Endothelial cell of umbilical vein (primary cell): Measurements from ENCODE around the gene KCNA1.

GRCh38 chr12:3315149-3315537 is 175.9 kb upstream of the PRMT8 start:
- PRO-cap: no peak
CAGE:
- cytosol, long polyA minus RNA: no peak
- cytosol, long polyA plus RNA: no peak
- long polyA plus RNA: no peak
- nucleus, long polyA minus RNA: no peak
- nucleus, long polyA plus RNA: no peak

GRCh38 chr12:3474292-3474702 is 16.7 kb upstream of the PRMT8 start:
- PRO-cap: no peak
CAGE:
- cytosol, long polyA minus RNA: no peak
- cytosol, long polyA plus RNA: no peak
- long polyA plus RNA: no peak
- nucleus, long polyA minus RNA: no peak
- nucleus, long polyA plus RNA: no peak

DNA sequence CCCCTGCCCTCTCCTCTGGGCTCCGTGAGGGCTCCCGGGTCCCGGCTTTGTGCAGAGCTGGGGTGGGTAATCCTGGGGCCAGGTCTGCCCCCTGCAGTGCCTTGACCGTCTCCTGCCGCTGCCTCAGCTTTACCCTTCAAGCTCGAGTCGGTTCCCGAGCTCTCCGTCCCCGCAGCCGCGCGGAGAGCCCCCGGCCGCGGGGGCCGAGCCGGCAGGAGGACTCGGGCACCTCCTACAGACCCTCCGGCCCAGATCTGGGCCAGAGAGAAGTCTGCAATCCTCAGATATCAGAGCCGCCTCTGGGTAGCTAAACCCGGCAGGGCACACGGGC is 996 bp downstream of the PRMT8 start:
- PRO-cap: no peak
CAGE:
- cytosol, long polyA minus RNA: no peak
- cytosol, long polyA plus RNA: no peak
- long polyA plus RNA: no peak
- nucleus, long polyA minus RNA: no peak
- nucleus, long polyA plus RNA: no peak

GRCh38 chr12:3678944-3679484 is 73.9 kb downstream of the CRACR2A start:
- PRO-cap: no peak
CAGE:
- cytosol, long polyA minus RNA: no peak
- cytosol, long polyA plus RNA: no peak
- long polyA plus RNA: no peak
- nucleus, long polyA minus RNA: no peak
- nucleus, long polyA plus RNA: no peak

DNA sequence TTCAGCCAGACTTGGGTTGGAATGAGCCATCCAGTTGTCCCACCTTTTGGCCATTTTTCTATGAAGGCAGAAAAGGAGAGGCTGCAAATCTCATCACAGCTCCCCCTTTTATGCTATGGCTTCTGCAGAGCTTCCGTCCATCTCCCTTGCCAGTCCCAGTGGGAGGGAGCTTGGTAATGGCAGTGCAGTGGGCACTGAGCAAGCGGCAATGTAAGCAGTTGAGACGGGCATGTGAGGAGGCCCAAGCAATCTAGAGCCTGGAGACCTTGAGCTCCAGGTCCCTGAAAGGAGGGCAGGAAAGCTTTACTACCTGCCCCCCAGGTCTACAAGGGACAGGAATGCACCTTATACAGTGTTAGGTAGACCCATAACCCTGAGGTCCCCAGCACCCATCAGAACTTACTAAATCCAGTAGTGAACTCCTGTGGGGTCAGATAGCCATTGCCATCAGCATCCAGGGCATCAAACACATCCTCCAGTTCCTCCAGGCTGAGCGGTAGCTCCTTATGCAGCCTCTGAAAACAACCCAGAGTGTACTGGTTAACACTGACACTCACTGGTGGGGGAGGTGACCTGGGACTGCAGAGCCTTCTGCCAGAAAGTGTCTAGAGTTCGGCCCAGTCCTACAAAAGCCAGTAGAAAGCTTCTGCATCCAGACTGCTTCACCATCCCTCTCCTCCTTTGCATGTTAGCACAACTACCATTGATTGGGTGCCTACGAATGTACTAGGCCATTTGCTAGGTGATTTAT is 72.9 kb downstream of the CRACR2A start:
- PRO-cap: no peak
CAGE:
- cytosol, long polyA minus RNA: no peak
- cytosol, long polyA plus RNA: no peak
- long polyA plus RNA: no peak
- nucleus, long polyA minus RNA: no peak
- nucleus, long polyA plus RNA: no peak

GRCh38 chr12:3728057-3729147 is 24.5 kb downstream of the CRACR2A start:
- PRO-cap: no peak
CAGE:
- cytosol, long polyA minus RNA: no peak
- cytosol, long polyA plus RNA: no peak
- long polyA plus RNA: no peak
- nucleus, long polyA minus RNA: no peak
- nucleus, long polyA plus RNA: no peak

DNA sequence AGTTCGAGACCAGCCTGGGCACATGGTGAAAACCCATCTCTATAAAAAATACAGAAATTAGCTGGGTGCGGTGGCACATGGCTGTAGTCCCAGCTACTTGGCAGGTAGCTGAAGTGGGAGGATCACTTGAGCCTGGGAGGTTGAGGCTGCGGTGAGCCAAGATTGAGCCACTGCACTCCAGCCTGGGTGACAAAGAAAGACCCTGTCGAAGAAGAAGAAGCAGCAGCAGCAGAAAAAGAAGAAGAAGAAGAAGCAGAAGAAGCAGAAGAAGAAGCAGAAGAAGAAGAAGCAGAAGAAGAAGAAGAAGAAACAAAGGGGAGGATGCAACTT is 139.5 kb upstream of the PARP11 start:
- PRO-cap: no peak
CAGE:
- cytosol, long polyA minus RNA: no peak
- cytosol, long polyA plus RNA: no peak
- long polyA plus RNA: no peak
- nucleus, long polyA minus RNA: no peak
- nucleus, long polyA plus RNA: no peak

DNA sequence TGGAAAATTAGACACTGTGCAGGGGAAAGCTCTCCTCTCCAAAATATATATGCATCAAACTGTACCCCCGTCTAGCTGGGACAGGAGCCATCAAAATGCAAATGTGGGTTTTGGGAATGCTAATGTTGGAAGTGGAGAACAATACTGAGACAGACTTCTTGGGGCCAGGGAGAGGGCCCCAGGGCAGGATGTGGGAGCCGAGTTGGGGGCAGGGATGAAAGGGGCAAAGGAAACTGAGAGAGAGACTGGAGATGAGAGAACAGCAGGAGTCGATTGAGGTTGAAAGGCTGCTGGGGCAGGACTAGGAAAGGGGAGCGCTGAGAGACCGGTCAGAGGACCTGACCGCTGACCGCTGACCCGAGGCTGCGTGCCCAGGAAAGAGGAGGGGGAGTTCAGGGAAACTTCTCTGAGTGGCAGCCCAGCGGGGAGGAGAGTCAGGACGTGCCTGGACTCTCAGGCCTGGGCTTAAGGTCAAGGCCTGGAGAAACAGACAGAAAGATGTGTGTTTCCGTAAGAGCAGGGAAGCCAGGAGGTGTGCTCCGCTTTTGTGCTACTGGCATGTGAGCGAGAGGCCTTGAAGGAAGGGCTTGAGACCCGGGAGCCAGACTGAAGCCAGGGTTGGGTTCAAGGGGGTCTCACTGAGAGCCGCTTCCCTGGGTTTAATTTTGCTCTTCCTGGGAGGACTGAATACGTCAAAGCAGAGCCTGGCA is 152.4 kb upstream of the PARP11 start:
- PRO-cap: no peak
CAGE:
- cytosol, long polyA minus RNA: no peak
- cytosol, long polyA plus RNA: no peak
- long polyA plus RNA: no peak
- nucleus, long polyA minus RNA: no peak
- nucleus, long polyA plus RNA: no peak

DNA sequence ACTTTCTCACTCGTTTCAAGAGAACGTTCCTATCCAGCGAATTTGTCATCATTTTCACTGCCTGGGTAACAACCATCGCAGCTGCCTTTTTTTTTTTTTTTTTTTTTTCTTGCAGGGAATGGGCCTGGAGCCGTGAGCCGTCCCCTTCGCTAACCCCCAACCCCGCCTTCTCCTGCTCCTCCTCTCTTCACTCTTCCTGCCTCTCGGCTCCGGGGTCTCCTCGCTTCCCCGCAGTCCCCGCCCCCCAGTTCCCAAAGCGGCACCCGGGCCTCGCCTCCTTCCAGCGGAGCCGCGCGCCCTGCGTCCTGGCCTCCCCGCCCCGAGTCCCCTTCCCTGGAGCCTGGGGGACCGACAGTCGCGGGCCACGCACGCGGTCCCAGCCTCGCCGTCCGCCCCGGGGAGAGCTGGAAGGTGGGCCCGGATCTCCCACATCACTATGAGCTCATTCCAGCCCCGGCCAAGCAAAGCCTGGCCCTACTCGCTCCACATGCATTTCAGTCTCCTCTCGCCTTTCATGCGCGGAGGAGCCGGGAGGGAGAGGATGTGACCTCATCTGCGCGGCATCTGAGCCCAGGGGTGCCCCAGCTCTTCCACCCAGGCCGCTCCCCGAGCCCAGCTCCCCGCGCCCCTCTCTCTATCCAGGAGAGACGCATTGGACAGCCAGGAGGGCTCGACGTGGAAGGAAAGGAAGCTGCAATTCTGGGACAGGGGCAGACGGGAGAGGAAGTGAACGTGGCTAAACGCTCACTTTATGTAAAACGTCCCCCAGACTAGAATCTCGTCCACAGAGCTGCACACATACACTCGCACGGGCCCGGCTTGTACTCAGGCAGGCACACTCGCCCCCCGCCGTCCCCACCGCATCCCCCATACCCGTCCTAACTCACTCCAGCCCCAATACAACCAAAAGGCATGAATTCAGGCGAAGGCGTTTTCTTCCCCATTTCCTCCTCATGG is 108.8 kb upstream of the CCND2 start:
- PRO-cap: bidirectional peak, plus-strand start at position 552 of the sequence, minus-strand start at position 516 of the sequence
CAGE:
- cytosol, long polyA minus RNA: no peak
- cytosol, long polyA plus RNA: no peak
- long polyA plus RNA: no peak
- nucleus, long polyA minus RNA: no peak
- nucleus, long polyA plus RNA: no peak

GRCh38 chr12:4243090-4243497 is 30.5 kb upstream of the CCND2 start:
- PRO-cap: no peak
CAGE:
- cytosol, long polyA minus RNA: no peak
- cytosol, long polyA plus RNA: no peak
- long polyA plus RNA: no peak
- nucleus, long polyA minus RNA: no peak
- nucleus, long polyA plus RNA: no peak

DNA sequence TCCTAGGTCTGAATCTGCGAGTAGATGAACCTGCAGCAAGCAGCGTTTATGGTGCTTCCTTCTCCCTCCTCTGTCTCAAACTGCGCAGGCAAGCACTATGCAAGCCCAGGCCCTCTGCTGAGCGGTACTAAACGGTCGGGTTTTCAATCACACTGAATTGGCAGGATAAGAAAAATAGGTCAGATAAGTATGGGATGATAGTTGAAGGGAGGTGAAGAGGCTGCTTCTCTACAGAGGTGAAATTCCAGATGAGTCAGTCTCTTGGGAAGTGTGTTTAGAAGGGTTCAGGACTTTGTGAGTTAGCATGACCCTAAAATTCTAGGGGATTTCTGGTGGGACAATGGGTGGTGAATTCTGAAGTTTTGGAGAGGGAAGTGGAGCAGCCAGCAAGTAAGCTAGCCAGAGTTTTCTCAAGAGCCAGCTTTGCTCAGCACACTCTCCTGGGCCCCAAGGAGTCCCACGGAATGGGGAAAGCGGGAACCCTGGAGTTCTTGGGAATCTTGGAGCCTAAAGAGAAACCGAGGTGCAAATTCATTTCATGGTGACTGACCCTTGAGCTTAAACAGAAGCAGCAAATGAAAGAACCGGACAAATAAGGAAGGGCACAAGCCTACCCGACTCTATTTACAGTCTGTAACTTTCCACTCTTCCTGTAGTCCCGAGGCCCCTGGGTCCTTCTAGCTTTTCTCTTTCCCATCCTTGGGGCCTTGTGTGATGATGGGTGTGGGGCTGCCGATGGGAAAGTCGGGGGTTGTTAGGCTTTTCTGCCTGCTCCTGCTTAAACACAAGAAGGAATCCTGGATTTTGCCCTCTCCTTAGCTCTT is 18.3 kb upstream of the TIGAR start:
- PRO-cap: no peak
CAGE:
- cytosol, long polyA minus RNA: no peak
- cytosol, long polyA plus RNA: no peak
- long polyA plus RNA: no peak
- nucleus, long polyA minus RNA: no peak
- nucleus, long polyA plus RNA: no peak

DNA sequence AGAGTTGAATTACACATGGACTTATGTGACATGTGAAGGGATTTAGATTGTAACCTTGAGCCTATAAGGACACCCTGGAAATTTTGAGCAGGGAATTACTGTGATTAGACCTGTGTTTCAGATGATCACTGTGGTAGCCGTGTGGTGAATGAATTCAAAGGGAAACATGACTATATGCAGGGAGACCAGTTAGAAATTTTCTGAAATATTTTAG is 16.1 kb upstream of the FGF23 start:
- PRO-cap: no peak
CAGE:
- cytosol, long polyA minus RNA: no peak
- cytosol, long polyA plus RNA: no peak
- long polyA plus RNA: no peak
- nucleus, long polyA minus RNA: no peak
- nucleus, long polyA plus RNA: no peak

DNA sequence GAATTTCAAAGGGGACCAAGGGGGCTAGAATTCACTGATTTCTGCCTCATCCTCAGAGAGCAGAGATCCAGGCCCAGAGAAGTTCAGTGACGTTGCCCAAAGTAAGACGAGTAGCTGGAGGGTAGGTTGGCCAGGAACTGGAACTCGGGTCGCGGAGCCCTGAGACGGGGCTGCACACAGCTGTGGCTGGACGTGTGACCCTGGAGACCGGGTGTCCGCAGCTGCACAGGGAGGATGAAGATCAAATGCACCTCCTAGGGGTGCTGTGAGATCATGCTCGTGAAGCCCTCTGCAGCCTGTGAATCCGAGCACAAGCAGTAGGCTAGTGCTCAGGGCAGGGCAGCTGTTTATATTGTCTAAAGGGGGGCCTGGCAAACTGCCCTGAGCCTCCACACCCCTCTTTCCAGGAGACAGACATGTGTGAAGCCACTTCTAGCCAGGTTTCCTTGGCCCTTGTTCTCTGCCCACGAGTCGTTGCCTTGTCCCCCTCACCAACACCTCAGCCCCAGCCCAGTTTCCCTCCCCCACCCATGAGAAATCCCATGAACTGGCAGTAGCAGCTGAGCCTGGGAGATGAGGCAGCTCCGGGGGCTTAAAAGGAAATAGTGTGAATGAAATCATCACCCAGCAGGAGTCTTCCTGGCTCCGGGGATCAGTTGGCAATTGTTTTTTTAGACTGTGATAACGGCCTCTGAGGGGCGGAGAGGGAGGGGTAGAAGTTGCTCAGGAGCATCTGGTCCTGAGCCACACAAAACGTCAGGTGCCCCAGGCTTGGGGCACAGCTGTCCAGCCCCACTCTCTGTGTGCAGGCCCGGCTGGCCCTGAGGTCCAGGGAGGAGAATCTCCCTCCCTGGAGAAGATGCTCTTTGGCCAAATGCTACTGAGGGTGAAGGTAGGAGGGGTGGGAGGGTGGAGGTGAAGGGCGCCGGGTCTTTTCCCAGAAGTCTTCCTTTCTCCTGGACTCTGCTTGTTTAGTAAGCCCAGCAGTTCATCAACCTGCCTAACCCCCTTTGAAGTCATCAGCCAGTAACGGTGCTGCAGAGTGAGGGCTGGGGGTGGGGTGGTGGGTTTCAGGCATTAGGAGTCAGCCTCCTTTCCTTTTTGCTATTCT is 4.1 kb downstream of the FGF6 start:
- PRO-cap: no peak
CAGE:
- cytosol, long polyA minus RNA: no peak
- cytosol, long polyA plus RNA: no peak
- long polyA plus RNA: no peak
- nucleus, long polyA minus RNA: no peak
- nucleus, long polyA plus RNA: no peak

DNA sequence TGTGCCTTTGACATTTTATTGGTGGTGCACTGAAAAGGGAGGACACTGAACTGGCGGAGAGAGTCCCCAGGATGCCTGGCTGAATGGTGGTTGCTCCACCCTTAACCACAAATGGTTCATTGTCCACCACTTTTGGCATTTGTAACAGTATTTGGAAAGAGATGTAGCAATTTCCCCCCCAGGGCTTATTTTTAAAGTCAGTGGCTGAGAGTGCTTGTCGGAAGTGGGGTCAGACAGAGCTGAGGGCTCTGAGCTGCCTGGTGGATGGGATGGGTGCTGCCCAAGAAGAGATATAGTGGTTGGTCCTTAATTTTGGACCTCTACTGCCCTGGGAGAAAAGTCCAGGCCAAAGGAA is 31.5 kb upstream of the FGF6 start:
- PRO-cap: no peak
CAGE:
- cytosol, long polyA minus RNA: no peak
- cytosol, long polyA plus RNA: no peak
- long polyA plus RNA: no peak
- nucleus, long polyA minus RNA: no peak
- nucleus, long polyA plus RNA: no peak

GRCh38 chr12:4701245-4701924 is 18.8 kb upstream of the GALNT8 start:
- PRO-cap: no peak
CAGE:
- cytosol, long polyA minus RNA: no peak
- cytosol, long polyA plus RNA: no peak
- long polyA plus RNA: no peak
- nucleus, long polyA minus RNA: no peak
- nucleus, long polyA plus RNA: no peak

DNA sequence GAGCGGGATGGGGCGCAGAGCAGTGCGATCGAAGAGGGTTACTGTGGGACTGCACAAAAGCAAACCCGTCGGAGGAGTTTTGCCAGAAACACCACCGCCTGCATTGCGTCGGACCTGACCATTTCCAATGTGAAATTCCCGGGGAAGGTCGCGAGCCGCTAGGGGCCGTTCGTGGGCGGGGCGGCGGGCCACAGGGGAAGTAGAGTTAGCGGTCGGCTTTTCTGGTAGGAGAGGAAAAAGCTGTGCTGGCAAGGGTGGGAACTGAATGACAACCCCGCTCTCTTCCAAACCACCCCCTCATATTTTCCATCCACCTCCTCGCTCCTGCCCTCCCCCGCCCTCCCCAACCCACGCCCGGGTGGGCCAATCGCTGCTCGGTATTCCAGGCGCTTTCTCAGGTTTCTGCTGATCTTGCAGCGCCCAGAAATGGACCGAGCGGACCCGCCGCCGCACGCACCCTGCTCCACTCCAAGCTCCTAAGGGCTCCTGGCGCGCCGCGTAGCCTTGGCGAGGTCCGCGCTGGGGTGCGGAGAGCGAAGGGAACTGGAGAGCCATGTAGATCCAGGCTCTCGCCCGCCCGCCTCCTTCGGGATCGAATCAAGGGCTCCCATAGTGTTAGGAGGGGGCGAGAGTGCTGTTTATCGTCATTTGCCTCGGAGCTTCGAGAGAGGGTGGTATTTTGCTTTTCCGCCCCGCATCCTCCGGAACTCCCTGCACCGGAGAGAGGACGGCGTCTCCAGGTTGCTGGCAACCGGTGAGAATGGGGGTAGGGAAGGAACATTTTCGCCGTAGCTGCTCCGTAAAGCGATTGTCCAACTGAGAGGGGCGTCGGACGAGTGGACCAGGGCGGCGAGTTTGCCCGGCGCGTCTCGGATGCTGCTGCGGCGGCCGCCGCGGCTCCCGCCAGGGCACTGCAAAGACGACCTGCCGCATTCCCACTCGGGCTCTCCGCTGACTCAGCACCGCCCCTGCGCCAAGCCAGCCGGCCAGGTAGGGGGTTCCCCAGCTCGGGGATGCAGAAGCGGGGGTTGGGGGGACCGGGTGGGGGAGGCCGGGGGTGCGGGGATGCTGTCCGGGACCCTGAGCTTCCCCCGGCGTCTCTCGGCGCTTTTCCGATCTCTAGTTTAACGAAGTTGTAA is at the start of gene KCNA1:
Gene KCNA1 (plus strand): TSS at position 423 of the 1,139 bp plus-strand sequence.
- PRO-cap: no peak
CAGE:
- cytosol, long polyA minus RNA: no peak
- cytosol, long polyA plus RNA: no peak
- long polyA plus RNA: no peak
- nucleus, long polyA minus RNA: no peak
- nucleus, long polyA plus RNA: no peak

DNA sequence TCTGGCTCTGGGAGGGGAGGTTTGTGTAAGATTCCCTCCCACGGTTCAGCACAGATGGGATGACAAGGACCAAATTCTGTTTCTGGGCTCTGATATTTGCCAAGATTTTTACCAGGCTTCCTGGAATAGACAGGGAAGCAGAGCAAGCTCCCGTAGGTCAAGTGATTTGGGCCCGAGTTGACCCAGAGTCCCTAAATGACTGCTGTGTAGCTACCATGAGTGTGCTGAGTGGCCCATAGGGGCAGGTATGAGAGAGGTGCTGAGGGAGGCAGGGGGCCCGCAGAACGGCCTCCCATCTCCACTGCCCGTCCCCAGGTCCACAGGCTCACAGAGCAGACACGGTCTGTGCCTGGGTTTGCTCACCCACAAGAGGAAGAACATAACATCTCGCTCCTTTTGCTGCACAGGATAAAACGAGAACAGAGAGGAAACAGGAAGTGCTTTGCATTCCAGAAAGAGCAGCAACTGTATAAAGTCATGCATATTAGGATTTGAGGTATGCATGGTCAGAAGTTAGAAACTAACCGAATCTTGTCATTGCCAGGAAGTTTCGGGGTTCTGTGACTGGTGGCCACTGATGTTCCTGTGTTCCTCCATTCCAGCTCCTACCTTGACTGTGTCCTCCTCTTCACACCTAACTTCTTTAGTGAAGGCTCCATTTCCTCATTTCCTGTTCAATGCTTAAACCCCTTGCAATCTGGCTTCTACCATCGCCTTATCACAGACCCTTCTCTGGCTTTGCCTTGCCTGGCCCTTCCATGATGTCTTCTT is 24.9 kb downstream of the NTF3 start:
- PRO-cap: bidirectional peak, plus-strand start at position 482 of the sequence, minus-strand start at position 347 of the sequence
CAGE:
- cytosol, long polyA minus RNA: no peak
- cytosol, long polyA plus RNA: no peak
- long polyA plus RNA: no peak
- nucleus, long polyA minus RNA: no peak
- nucleus, long polyA plus RNA: no peak

DNA sequence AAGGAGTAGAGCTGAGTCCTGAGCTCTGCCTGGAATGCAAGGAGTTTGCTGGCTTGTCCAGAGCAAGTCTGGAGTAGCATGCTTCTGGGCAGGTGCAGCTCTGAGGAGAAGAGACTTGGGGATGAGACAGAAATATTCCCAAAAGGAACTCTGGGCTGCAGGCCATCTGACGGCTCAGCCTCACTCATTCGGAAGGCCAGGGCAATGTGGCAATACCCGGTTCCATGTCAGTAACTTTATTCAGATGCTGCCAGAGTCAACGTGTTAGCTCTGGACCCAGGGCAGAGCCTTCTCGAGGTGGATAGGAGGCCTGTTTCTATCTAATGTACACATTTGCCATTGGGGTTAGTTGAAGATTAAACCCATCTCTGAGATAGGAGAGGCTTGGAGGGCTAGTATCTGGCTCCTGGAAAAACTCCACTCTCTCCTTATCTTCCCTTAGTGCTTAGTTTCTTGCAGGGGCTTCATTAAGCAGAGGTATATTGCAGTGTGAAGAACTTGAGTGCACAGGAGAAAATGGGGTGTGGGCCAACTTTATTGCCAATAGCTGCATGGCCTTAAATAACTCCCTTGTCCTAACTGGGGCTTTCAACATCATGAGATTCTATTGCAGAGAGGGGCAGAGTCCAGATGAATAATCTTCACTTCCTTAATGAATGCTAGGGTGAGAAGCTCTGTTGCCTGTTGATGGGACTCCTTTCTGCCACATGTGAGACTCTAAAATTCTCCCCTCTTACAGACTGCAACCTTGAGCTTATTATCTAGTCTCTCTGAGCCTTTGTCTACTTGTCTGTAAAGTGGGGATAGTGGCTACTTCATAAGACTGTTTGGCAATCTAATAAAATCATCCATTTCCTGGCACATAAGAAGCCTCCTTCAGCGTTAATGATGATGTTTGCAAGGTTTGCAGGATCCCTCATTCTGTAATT is 65.7 kb downstream of the NTF3 start:
- PRO-cap: no peak
CAGE:
- cytosol, long polyA minus RNA: no peak
- cytosol, long polyA plus RNA: no peak
- long polyA plus RNA: no peak
- nucleus, long polyA minus RNA: no peak
- nucleus, long polyA plus RNA: no peak

- PRO-cap: no peak
CAGE:
- cytosol, long polyA minus RNA: no peak
- cytosol, long polyA plus RNA: no peak
- long polyA plus RNA: no peak
- nucleus, long polyA minus RNA: no peak
- nucleus, long polyA plus RNA: no peak
These were observed 2.5 kb downstream of the ANO2 start for GRCh38 chr12:5942661-5942892.

GRCh38 chr12:5953376-5953695 is 8.3 kb upstream of the ANO2 start:
- PRO-cap: no peak
CAGE:
- cytosol, long polyA minus RNA: no peak
- cytosol, long polyA plus RNA: no peak
- long polyA plus RNA: no peak
- nucleus, long polyA minus RNA: no peak
- nucleus, long polyA plus RNA: no peak